Left common carotid artery plus branches (tissue), 1 donor: Measurements from ENCODE around the gene PIGY.

DNA sequence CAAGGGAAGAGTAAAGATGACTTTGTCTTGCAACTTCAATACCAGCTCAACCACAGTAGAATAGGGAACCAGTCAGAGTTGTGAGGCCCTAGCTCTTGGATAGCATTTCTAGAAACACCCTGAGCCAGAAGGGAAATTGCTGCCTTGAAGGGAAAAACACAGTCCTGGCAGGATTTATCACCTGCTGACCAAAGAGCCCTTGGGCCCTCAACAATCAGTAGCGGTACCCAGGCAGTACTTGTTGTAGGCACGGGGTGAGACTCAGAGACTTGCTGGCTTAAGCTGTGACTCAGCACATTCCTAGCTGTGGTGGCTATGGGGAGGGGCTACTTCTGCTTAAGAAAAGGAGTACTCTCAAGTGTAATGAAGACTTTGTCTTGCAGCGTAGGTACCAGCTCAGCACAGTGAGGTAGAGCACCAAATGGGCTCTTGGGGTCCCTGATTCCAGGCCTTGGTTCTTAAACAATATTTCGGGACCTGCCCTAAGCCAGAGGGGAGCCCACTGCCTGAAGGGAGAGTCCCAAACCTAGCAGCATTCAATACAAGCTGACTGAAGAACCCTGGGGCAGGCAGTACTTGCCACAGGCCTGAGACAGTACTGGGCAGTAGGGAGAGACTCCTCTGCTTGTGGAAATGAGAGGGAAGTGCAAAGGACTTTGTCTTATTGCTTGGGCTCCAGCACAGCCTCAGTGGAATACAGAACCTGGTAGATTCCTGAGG, 19.9 kb upstream of the ABCG2 start:
- PRO-cap = no peak

DNA sequence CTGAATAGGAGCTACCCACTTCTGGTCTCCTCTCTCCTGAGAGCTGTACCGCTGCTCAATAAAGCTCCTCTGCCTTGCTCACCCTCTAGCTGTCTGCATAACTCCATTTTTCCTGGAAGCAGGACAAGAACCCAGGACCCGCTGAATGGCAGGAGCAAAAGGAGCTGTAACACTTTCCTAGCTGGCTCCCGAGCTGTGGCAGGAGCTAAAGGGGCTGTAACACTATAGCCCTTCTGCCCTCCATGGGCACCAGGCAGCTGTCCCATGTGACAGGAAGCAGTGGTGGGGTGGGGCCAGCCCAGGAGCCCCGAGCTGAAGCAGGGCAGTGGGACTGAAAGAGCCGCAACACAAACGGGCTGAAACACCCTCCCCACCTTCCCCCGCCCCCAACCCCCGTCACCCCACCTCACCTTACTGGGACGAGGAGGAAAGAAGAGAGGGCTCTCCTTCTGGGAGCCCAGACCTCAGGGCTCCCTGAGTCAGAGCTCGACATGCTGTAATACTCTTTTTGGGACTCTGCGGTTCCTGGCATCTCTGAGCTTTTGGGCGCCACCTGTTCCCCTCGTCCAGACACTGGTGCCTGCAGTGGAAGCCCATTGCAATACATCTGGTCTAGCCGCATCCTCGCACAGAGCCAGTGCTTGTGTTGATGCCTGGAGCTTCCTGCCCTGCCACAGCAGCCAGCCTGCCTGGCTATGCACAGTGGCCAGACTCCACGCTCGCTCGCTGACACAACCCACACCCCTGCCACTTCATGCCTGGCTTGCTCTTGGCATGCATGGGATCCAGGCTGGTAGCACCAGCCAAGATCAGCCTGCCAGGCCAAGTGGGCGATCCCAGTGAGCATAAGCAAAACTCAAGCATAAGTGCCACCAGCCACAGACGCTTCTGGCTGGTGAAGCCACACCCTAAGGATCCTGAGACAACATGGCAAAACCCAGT, 39.3 kb downstream of the PPM1K start:
- PRO-cap = no peak

GRCh38 chr4:88297700-88298045, 13.3 kb upstream of the PPM1K start:
- PRO-cap = no peak

DNA sequence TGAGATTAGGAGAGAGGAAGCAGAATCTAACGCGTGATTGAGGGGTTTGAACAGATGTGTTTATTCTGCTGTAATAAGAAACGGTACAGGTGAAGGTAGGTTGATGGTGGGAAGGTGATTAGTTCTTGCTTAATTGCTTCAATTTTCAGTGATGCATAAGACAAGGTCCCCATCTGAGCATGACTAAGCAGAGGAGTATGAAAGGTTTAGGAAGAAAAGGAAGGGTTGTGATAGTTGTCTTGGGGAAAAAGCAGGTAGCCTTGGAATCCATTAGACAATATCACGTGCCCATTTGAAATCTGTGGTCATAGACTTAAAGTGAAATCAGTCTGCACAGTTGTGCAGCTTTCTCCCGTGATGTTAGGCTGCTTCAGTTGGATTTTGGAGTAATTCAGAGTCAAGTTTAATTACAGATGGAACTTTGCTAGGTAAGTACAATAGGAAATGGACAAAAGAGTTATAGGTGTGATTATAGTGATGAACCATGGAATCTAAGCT, 22.9 kb downstream of the HERC6 start:
- PRO-cap = no peak

- PRO-cap = bidirectional peak, plus-strand start at chr4:88523899, minus-strand start at chr4:88523776
These were observed at the start of gene PIGY for GRCh38 chr4:88523413-88524079. Gene PIGY (minus strand): TSS chr4:88523776.

GRCh38 chr4:88646574-88647517, 50.8 kb downstream of the NAP1L5 start:
- PRO-cap = no peak

GRCh38 chr4:88696499-88696967, 1.1 kb downstream of the NAP1L5 start:
- PRO-cap = no peak

DNA sequence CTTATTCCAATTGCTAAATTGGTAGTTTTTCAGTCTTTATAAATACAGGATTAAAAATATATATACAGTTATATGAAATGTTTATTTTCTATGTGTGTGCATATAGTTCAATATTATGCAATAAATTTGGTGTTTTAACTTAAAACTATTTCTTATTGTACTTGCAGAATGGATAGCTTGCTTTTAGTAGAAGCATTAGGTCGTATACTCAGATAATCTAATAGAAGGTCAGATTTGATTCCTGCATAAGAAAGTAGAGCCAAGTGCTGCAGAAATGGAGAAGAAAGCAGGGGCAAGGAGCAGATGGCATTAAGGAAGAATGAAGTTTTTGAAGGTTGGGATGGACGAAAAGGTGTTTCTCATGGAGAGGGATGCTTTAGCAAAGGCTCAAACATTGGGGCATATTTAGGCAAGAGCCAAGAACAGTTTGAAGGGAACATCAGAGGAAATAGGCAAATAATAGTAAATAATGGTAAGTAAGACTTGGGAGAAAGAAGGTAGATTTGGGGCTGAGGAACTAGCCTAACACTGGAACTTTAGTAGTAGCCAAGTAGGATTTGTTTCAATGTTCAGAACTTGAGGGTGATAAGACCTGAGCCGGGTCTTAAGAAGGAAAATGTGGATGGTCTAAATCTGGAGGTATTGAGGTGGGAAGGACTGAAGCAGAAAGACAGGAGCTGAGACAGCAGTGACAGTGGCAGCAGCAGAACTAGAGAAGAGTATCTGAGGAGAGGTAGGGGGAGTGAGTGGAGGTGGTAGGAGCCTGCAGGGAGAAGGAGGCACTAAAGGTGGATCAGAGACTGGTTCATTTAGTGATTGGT, 11.0 kb upstream of the NAP1L5 start:
- PRO-cap = no peak

GRCh38 chr4:88729319-88729871, 31.8 kb upstream of the NAP1L5 start:
- PRO-cap = no peak

GRCh38 chr4:88758624-88759769, 61.4 kb upstream of the NAP1L5 start:
- PRO-cap = no peak

GRCh38 chr4:88820934-88821506, 123.4 kb upstream of the NAP1L5 start:
- PRO-cap = no peak

DNA sequence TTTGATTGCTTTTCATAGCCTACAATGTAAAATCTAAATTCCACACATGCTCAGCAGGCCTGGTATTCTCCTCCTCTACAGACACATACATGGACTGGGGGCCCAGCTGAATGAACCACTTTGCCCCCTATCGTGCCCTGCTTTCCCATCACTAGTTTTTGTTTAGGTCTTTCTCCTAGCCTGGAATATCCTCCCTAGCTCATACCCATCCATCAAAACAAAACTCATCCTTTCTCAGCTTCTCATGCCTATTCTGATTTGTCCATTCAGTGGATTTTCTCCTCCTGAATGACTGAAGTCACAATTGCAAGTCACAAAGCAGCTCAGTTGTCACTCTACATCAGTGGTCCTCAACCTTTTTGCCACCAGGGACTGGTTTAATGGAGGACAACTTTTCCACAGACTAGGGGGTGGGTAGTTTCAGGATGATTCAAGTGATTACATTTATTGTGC, 137.5 kb upstream of the NAP1L5 start:
- PRO-cap = no peak

GRCh38 chr4:88843062-88843396, 145.4 kb upstream of the NAP1L5 start:
- PRO-cap = no peak

DNA sequence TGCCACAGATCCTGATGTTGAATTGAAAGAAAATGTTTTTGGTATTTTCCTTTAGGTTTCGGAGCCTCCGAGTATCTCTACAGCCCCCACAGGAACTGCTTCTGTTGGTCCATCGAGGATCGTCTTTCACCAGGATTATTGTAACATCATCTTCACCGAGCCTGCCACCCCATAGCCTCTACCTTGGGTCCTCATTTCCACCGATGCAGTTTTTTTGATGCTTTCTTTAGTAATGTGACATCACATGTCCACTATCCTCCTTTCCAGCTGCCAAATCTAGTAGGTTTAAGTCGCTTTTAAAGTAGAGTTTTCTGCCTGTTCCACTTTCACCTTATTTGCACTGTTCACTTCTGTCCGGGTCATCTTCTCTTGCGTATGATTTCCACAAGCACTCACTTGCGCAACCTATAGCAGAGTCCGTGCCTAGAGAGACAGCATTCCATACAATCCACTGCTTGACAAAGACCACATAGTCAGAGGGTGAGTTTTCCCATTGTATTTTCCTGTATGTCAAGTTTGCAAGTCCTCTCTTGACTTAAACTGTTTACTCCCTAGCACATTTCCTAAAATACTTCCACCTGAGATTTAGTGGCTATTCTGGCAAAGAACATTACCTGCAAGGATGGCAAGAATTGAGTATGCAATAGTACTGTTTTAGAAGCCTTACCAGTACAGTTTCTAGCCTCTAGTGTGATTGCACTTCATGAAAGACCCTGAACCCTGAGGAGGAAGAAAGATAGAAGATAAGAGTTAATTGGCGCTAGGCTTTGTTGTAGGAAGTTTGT, 871 bp downstream of the TIGD2 start:
- PRO-cap = no peak

DNA sequence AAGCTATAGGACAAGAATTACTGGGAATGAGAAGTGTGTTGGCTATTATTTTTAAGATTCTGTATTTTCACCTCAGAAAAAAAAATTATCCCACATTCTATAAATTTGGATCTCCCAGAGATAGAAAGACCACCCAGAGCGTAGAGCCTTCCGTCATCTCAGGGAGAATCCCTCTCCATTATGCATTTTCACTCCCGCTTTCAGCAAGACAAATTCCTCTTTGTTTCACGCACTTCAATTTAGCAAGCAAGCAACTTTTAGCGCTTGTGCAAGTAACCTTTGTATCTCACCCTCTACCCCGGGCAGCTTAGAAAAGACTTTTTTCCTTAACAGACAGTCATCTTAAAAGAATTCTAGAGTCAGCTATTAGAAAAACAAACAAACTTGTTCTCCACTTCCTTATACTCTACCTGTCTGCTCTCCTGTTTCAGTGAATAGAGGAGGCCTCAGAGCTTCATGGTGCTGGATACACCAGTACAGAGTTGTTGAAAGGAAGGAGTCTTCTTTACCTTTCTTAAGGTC, 12.0 kb downstream of the TIGD2 start:
- PRO-cap = no peak

GRCh38 chr4:89275225-89276240, 32.1 kb downstream of the GPRIN3 start:
- PRO-cap = no peak

DNA sequence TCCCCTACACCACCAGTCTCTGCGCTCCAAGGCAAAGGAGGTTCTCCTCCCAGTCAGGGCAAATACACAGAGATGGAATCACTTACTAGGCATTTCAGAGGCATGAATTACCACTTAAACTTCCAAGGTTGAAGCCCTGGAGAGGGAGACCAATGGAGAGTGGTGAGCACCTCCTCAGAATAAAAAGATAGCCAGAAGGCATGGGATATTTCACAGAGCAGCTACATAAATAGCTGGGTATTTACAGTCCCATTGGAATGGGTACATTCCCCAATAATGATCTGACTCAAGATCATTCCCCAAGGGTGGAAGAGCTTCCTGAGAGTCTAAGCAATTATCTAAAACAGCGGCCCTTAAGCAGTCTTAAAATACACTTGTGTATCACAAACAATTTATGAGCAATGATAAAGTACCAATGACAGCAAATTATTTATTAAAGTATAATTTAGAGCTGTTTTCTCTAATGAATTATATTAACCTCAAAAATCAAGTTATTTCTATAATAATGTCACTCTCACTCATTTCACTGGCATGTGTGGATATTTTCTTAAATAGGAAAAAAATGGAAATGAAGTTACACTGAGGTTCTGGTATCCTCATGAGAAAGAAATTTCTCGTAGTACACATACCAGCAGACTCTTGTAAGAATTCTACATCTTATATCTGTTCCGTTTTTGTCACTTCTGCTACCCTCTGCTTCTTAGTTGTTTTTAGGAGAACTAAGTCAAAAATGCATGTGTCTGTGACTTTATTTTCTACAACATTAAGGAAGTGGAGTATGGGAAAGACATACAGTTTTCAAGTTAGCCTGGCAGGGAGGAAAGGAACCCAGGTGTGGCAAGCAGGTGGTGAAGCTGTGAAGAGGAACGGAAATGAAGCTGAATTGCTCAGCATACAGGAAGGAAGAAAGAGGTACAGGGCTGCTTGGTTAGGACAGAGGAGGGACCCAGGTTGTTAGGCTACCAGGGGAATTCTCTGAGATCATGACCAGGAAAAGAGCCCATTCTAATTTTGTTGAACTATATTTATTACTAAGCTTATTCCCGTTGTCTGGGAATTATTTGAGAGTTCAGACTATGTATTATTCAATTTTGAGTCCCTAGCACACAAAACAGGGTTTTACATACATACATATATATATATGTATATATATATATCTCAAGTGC, 9.7 kb downstream of the GPRIN3 start:
- PRO-cap = no peak

GRCh38 chr4:89837897-89838050, 813 bp upstream of the SNCA start:
- PRO-cap = no peak

- PRO-cap = no peak
These were observed 405.5 kb downstream of the CCSER1 start for GRCh38 chr4:90532772-90532971.

DNA sequence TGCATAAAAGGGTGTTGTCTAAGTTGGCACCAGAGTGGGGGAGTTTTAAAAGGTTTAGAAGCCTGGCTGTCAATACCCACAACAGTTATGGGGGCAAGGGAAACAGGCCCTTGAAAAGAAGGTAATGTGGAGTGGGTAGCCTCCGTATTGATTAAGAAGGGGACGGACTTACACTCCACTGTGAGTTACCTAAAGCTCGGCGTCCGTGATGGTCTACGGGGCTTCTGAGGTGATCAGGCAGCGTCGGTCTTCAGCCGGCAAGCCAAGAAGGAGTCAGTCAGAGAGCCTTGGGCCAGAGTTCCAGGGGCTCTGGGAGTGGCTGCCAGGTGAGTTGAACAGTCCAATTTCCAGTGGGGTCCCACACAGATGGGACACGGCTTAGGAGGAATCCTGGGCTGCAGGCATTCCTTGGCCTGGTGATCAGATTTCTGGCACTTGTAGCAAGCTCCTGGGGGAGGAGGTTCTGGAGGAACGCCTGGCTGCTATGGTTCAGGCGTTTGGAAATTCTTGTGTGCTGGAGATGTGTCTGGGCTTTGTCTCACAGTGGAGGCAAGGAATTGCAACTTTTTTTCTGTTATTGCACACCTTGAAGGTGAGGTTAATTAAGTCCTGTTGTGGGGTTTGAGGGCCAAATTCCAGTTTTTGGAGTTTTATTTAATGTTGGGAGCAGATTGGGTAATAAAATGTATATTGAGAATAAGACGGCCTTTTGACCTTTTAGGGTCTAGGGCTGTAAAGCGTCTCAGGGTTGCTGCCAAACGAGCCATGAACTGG, 29.1 kb upstream of the GRID2 start:
- PRO-cap = no peak